Thoracic aorta (tissue), 1 donor: ENCODE results near the genes EBI3 and SEMA6B.

GRCh38 chr19:4061026-4061910 lies 5.4 kb downstream of the ZBTB7A start:
- RAMPAGE, long total RNA, result no peak

DNA sequence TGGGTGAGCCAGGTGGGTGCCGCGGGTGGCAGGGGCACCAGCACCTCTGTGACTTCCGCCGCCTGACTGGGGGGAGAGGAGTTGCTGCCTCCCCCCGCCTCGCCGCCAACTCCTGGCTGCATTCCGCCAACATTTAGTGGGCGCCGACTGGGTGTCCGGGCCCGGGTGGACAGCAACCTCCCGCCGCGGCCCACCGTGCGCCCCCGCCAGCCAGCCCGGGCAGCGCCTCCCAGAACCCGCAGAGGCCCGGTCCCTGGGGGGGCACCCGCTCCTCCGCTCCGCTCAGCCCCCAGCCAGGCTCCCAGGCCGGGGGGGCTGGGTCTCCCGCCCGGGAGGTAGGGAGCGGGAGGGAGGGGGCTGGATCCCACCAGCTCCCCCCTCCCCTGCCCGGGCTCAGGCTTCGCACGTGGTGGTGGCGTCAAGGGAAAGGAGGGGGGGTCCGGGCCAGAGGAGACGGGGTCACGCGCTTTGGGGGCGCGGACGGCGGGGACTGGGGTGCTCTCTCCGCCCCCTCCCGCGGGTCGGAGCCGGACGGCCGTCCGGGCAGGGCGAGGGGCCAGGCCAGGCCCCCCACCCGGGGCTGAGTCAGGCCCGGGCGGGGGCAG lies 1.9 kb downstream of the ZBTB7A start:
- RAMPAGE, long total RNA, result no peak

GRCh38 chr19:4078359-4078943 lies 11.8 kb upstream of the ZBTB7A start:
- RAMPAGE, long total RNA, result no peak

- RAMPAGE, long total RNA, result no peak
Measured at GRCh38 chr19:4081308-4081789, 14.7 kb upstream of the ZBTB7A start.

DNA sequence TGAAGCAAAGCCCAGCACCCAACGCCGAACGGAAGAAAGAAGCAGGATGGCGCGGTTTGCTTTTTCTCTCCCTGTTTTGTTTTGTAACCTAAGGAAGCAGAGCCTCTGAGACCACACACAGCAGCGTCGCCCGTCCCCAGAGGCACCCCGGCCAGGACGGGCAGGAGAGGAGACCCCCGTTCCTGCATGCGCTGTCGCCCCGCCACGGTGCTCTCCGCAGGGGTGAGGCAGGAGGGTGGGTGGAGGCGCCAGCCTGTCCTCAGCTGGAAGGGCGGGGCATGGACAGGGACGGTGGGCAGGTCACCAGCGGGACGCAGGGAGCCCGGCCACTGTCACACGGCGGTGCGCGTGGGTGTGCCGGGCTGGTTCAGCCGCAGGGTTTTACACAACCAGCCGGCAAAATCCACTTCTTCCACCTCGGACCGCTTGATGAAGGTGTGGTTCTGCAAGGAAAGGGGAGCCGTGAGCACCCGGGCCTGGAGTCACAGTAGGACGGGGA lies 23.6 kb upstream of the ZBTB7A start:
- RAMPAGE, long total RNA, result no peak

GRCh38 chr19:4112624-4113304 lies 11.2 kb downstream of the MAP2K2 start:
- RAMPAGE, long total RNA, result no peak

DNA sequence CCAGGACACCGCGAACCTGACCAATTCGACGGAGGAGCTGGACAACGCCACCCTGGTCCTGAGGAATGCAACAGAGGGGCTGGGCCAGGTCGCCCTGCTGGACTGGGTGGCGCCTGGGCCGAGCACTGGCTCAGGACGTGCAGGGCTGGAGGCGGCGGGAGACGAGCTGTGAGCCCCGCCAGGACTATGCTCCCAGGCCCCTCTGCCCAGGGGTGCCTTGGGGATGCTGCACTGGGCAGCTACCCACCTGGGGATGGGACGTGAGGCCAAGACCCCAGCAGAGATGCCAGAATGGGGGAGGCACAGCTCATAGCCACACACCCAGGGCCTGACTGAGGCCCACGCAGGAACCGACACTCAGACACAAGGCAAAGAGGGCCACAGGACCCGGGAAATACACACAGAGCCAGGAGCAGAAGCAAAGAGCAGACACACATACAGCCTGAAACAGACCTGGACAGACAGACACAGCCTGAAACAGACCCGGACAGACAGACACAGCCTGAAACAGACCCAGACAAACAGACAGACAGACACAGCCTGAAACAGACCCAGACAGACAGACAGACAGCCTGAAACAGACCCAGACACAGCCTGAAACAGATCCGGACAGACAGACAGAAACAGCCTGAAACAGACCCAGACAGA lies 10.4 kb downstream of the SIRT6 start:
- RAMPAGE, long total RNA, result no peak

DNA sequence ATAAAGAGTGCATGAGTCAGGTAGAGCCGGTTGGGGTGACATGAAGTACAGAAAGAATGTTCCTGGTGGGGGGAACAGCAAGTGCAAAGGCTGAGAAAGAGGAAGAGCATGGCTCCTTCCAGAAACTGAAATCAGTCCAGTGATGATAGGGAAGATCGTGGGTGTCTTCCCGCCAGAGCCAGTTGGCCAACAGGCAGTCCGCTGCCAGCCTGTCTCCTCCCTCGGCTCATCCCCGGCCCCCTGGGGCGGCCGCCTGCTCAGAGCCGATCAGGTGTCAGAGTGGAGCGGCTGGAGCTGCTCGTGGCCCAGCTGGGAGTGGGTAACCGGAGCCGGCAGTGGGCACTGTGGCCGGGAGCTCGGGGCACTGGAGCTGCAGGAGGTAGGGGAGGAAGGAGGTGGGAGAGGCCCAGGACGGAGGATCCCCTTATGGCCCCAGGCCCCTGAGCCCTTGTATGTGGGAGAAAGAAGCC lies 1.5 kb downstream of the ANKRD24 start:
- RAMPAGE, long total RNA, result no peak

DNA sequence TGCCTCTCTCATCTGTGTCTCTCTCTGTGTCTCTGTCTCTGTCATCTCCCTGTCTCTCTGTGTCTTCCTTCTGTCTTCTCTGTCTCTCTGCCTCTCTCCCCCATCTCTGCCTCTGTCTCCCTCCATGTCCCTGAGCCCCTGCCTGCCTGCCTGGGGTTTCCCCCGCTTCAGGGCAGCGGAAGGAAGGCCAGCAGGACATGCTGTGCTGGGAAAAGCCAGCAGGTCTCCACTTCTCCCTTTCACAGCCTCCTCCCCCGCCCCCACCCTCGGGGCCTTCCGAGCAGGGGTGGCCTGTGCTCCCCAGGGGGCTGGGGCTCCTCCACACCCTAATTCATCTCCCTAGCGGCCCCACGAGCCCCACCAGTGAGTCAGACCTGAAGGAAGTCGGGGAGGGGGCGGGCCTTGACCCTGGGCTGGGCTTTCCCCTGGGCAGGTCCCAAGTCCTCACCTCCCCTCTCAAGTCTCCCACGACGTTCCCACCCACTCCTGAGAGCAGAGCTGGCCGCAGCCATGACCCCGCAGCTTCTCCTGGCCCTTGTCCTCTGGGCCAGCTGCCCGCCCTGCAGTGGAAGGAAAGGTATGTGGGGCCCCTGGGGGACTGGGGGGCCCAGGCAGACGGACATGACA lies at the start of gene EBI3:
TSS of gene EBI3 (plus strand) at position 483 of the 627 bp plus-strand sequence.
- RAMPAGE, long total RNA, result start-site peak on the plus strand centred at position 269 of the sequence, 34 bp wide, 26 reads; start-site peak on the plus strand centred at position 479 of the sequence, 34 bp wide, 25 reads

DNA sequence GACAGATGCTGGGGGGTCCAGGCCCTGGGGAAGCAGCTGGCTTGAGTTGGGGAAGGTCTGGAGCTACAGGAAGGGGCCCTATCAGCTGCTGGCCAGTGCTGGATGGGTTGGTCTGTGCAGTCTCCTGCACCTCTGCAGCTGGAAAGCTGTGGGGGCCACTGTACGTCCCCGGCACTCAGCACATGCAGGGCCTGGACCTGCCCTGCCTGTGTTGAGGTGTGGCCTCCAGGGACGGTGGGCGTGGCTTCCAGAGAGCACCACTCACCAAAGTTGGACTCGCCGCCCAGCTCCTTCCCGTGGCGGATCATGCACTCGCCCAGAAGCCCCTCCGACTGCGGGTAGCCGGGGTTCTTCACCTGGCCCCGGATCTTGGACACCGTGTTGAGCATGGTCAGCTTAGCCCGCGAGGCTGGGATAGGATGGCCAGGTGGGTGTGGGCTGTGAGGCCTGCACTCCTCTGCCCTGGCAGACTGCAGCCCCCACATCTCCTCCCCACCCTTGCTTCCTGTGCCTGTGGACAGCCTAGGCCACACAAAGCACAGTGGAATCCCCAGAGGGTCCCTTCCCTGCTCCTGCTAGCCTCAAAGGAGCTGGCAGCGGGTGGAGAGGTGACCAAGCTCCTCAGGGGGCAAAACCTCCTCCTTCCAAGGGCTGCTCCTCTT lies 22.0 kb downstream of the MPND start:
- RAMPAGE, long total RNA, result no peak

DNA sequence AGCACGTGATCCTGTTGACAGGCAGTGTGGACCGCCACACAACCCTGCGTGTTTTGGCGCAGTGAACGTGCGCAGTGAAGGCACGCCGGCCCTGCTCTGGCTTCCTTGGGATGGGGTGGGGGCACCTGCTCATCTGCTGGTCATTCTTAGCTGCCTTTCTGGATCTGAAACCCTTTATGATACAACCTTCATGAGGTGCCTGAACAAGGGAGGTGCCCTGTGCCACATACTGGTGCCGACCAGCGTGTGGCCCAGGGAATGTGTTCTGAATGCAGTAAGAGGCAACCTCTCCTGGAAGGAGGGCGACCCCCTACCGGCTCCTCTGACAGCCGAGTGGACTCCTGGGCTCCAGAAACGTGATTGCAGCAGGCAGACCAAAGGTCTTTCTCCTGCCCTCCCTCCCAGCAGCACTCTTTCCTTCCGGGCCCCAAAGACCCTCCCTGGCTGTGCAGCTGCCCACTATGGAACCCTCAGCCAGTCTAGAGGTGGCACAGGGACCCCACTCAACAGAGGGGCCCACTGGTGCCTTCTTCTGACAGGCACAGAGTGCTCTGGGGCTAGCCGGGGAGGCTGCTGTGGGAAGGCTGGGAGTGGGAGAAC lies 15.1 kb downstream of the SH3GL1 start:
- RAMPAGE, long total RNA, result no peak

GRCh38 chr19:4387209-4388020 lies 12.9 kb downstream of the SH3GL1 start:
- RAMPAGE, long total RNA, result no peak

GRCh38 chr19:4390442-4391337 lies 9.7 kb downstream of the SH3GL1 start:
- RAMPAGE, long total RNA, result no peak

DNA sequence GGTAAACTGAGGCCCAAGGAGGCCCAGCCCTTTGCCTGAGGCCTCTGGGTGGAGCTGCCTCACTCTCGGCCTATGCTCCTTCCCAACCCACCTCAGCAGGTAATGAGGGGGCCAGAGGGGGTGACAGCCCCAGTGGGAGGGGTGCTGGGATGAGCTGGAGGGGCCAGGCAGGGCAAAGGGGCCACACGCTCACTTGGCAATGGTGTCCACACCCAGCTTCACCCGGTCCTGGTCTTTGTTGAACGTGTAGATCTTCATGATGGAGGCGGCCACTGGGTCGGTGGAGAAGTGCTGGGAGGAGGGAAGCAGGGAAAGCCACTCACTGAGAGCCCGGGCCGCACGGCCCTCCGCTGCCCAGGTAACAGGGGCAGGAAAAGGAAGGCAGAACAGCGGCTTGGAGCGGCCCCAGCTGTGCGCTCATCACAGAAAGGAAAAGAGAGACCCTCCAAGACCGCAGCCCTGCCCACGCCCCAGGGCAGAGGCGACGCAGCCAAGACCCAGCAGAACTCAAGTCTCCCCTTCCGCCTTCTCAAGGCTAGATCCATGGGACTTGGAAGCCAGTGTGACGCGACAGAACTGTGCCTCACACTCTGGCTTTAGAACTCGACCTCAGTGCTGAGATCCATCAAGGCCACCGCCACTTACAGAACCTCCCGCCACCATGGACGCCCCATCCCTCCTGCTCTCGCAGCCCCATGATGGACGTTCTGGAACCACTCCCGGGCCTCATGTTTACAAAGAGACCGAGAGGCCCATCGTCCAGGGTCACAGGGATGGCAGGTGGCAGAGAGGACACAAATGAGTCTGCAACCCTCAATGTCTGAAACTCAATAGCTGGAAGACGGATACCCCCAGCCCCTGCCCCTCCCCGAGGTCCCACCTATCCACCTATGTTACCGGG lies 9.2 kb downstream of the UBXN6 start:
- RAMPAGE, long total RNA, result no peak

- RAMPAGE, long total RNA, result no peak
Measured at GRCh38 chr19:4456242-4457368, 989 bp downstream of the UBXN6 start.

- RAMPAGE, long total RNA, result no peak
Measured at GRCh38 chr19:4504221-4504916, 13.9 kb downstream of the PLIN4 start.

GRCh38 chr19:4547058-4547716 lies 7.4 kb upstream of the LRG1 start:
- RAMPAGE, long total RNA, result no peak

- RAMPAGE, long total RNA, result start-site peak on the minus strand at chr19:4559675-4559768, 72 reads
Measured at GRCh38 chr19:4559171-4560029, at the start of gene SEMA6B. Gene SEMA6B (minus strand): TSS chr19:4559684.

GRCh38 chr19:4584949-4585387 lies 25.5 kb upstream of the SEMA6B start:
- RAMPAGE, long total RNA, result no peak

DNA sequence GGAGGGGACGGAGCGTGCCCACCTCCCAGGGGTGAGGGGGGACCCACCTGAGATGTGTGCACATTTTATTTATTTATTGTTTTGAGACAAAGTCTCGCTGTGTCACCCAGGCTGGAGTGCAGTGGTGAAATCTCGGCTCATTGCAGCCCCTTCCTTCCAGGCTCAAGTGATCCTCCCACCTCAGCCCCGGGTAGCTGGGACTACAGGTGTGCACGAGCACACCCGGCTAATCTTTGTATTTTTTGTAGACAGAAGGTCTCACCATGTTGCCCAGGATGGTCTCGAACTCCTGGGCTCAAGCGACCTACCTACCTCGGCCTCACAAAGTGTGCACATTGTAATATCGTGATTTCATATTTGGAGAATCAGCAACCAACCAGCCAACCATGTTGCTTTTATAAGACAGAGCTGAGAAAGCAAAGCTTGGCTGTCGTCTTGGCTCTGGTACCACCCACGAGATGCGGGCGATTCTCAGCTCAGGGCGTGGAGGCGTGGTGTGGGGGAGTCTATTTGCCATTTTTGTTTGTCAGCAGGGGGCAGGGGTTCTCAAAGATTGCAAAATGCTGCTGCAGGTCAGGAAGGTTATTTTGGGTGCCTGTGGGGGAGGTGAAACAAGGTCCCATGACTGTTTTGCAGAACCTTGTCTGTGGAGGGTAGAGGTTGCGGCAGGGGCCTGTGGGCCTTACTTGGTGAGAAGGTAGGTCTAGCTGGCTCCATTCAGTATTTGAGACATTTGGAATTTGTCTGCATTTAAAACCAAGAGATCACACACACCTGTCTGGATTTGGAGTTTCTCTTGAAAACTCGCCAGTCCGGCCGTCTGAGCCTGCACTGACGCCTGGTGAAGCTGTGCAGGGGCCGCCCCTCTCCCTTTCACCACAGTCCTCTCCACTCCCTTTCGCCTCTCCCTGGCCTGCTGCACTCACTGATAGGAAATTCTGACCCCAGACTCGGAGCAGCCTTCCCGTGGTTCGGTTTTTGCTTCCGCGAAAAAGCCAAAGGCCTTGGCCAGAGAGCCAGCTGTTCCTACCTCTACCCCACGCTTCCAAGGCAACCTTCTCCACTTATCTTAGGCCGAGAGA lies 15.3 kb downstream of the TNFAIP8L1 start:
- RAMPAGE, long total RNA, result no peak